Zone of skin (tissue), 1 donor: ENCODE results near the genes TM4SF4 and EIF2A.

- RRBS = no CpG with 5 or more reads among the region's 2 CpGs
These were observed 6.0 kb upstream of the TM4SF4 start for GRCh38 chr3:149468500-149468939.

DNA sequence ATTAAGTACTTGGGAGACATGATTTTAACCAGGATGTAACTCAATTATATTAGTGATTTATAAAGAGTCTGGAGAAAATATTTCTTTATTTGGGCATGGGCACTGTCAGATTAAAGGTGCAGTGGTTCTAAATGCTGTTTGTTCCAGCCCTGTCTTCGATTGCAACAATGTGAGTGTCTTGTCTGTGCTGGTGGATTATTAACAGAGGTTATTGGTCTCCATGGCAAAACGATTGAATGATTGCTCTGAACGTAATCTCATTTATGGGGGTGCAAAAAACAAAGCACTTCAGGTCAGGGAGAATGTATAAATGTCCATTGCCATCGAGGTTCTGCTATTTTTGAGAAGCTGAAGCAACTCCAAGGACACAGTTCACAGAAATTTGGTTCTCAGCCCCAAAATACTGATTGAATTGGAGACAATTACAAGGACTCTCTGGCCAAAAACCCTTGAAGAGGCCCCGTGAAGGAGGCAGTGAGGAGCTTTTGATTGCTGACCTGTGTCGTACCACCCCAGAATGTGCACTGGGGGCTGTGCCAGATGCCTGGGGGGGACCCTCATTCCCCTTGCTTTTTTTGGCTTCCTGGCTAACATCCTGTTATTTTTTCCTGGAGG, at the start of gene TM4SF4:
Gene TM4SF4 (plus strand): TSS at position 337 of the 615 bp plus-strand sequence.
- RRBS = no CpG with 5 or more reads among the region's 6 CpGs

GRCh38 chr3:149581456-149582369, 76.1 kb downstream of the WWTR1 start:
- RRBS = 12% methylated on average over 2 of the region's 10 CpGs

DNA sequence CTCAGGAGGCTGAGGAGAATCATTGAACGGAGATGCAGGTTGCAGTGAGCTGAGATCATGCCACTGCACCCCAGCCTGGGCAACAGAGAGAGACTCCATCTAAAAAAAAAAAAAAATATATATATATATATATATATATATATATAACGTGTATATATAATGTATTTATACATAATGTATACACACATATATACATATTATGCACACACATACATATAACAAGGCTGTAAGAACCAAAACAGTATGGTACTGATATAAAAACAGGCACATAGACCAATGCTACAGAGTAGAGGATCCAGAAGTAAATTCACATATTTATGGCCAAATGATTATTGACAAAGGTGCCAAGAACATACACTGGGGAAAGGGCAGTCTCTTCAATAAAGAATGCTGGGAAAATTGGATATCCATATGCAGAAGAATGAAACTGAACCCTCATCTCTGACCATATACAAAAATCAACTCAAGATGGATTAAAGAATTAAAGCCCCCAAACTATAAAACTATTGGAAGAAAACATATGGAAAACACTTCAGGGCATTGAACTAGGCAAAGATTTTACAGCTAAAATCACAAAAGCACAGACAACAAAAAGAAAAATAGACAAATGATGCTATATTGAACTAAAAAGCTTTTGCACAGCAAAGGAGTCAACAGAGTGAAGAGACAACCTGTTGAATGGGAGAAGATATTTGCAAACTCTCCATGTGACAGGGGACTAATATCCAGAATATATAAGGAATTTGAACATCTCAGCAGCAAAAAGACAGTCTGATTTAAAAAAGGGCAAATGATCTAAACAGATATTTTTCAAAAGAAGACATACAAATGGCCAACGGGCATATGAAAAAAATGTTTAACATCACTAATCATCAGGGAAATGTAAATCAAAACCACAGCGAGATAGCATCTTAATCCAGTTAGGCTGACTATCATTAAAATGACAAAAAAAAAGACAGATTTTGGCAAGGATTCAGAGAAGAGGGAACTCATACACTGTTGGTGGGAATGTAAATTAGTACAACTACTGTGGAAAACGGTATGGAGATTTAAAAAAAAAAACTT, 47.5 kb downstream of the RNF13 start:
- RRBS = no CpG with 5 or more reads among the region's 5 CpGs

GRCh38 chr3:149949837-149950465, 20.7 kb downstream of the PFN2 start:
- RRBS = no CpG with 5 or more reads among the region's 4 CpGs

GRCh38 chr3:150039048-150039265, 68.3 kb upstream of the PFN2 start:
- RRBS = no CpG with 5 or more reads among the region's 3 CpGs

GRCh38 chr3:150061058-150061850, 90.6 kb upstream of the PFN2 start:
- RRBS = no CpG with 5 or more reads among the region's 6 CpGs

- RRBS = no CpG with 5 or more reads among the region's 4 CpGs
These were observed 157.0 kb upstream of the TSC22D2 start for GRCh38 chr3:150250835-150251842.

DNA sequence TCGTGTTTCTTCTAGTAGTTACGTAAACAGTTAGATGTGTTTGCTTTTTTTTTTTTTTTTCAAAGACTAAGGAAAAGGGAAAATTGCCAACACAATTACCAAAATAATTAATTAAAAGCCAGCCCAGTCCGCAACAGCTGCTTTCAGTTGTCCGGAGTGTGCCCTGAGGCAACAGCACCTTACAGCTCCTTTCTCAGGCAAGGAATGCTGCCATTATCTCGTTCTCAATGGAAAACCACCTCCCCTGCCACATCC, 129.2 kb upstream of the TSC22D2 start:
- RRBS = no CpG with 5 or more reads among the region's 5 CpGs

GRCh38 chr3:150330933-150331389, 77.1 kb upstream of the TSC22D2 start:
- RRBS = no CpG with 5 or more reads among the region's 2 CpGs

- RRBS = 1% methylated on average over 37 of the region's 48 CpGs
These were observed 2.5 kb downstream of the TSC22D2 start for GRCh38 chr3:150410527-150411104.

DNA sequence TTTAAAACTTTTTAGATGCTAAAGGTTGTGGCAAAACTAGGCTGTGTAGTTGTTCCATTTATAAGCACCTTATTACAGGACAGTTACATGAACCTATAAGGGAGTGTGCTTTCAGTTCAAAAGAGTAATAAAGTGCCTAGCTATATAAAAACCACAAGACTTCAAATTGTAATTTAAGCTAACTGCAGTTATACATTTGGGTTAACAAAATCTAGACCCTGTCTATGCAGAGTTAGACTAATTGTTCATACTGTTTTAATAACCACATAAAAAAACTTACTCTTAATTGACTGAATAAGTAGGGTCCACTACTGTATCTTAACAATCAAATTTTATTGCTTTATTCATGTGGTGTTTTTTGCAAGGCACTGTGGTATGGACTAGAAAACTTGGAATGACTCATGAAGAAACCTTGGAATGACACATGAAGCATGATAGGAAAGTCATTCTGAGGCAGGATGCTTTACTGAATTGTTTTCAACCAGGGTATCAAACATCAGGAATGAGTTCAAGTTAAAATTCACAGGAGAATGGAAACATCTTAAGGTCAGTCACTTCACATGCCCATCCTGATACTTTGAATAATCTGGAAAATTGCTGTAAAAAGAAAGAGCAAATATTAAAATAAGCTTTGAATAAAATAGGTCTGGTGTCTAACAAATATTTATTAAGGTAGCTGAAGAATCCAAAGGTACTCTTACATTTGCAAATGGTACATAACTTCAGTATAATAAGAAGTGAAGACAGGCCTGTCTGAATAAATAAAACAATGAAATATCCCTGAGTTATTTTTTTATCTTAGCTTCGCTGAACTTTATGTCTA, 2.2 kb downstream of the SERP1 start:
- RRBS = no CpG with 5 or more reads among the region's 1 CpG

DNA sequence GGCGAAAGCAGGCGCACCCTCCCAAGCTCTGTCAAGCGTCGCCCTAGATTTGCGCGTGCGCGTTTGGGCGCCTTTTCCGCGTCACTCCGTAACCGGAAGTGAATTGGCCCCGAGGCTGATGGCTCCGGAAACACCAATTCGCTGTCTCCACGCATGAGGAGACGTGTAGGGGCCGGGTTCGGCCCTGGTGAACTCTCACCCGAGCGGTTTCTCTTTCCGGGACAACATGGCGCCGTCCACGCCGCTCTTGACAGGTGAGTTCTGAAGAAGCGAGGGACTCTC, at the start of gene EIF2A:
Gene EIF2A (plus strand): TSS at position 211 of the 282 bp plus-strand sequence.
- RRBS = 0% methylated on average over 12 of the region's 28 CpGs

- RRBS = no CpG with 5 or more reads among the region's 7 CpGs
These were observed 20.3 kb upstream of the ERICH6 start for GRCh38 chr3:150724041-150724405.

- RRBS = no CpG with 5 or more reads among the region's 15 CpGs
These were observed 24.0 kb upstream of the ERICH6 start for GRCh38 chr3:150727564-150728345.

DNA sequence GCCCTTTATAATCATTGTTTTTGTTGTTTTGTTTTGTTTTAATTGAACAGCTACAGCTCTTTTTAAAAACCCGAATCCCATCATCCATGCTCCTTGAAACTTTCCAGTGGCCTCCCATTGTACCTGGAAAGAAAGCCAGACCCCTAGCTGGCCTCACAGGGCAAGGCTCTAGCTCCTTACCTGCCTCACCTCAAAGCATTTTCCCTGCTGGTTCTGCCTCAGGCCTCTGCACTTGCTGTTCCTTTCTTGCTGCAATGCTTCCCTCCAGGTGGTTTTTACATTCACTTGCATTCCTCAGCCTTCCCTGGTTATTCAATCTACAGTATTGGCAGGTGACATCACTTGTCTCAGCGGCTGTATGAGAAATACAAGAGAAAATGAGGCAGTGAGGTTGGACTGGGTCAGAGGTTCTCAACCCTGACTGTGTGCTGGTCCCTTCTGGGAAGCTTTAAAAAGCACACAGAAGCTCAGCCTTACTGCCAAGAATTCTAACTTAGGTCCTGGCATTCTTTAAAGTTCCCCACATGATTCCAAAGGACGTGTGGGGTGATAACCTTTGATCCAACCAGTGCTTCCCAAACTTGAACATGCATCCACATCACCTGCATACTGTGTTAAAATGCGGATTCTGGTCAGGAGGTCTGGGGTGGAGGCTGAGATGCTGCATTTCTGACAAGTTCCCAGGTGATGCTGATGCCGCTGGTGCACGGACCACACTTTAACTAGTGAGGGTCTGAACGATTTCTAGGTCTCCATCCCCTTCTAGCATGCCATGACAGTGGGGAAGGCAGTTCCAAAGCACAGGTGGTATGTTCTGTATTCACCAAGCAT, 26.6 kb downstream of the SIAH2 start:
- RRBS = no CpG with 5 or more reads among the region's 7 CpGs

GRCh38 chr3:150742212-150742665, 20.7 kb downstream of the SIAH2 start:
- RRBS = no CpG with 5 or more reads among the region's 18 CpGs

DNA sequence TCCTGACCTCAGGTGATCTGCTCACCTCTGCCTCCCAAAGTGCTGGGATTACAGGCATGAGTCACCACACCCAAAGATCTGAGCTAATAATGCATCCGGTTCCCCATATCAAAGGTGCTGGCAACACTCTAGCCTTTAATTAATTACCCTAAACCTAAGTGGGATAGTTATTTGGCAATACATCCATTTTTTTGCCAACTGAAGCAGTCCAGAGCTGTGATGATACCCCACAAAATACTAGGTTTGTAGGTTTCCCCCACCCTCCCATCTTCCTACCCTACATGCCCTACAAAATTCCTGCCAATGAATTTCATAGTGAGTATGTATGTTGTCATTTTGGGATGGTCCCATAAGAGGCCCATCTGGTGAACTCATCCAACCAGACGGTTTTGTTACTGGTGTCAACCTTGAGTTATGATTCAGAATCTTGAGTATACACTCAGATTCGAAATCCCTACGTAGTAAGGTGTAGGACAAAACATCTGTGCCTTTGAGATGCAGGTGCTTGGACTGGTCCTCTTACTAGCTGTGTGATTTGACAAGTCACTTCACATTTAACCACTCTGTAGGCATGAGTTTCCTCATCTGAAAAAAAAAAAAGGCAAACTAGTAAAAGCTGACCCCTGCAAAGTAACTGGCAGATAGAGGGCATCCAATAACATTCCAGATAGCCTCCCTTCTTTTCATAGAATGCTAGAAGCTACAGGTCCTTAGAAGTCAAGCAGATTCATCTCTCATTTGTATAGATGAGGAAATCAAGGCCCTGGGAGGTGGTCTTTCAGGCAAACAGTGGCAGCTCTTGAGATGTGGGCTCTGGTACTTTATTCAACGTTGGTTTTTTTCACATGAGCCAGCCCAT, 3.6 kb downstream of the SIAH2 start:
- RRBS = no CpG with 5 or more reads among the region's 5 CpGs

- RRBS = no CpG with 5 or more reads among the region's 43 CpGs
These were observed 16.2 kb upstream of the SIAH2 start for GRCh38 chr3:150779039-150779695.

GRCh38 chr3:150792177-150792579, 29.2 kb upstream of the SIAH2 start:
- RRBS = no CpG with 5 or more reads among the region's 5 CpGs